Hair follicle dermal papilla cell (primary cell): Measurements from ENCODE around the genes FGD6 and SLC25A3.

GRCh38 chr12:95210308-95211305, 6.7 kb downstream of the FGD6 start:
- CAGE, long polyA plus RNA = no peak

DNA sequence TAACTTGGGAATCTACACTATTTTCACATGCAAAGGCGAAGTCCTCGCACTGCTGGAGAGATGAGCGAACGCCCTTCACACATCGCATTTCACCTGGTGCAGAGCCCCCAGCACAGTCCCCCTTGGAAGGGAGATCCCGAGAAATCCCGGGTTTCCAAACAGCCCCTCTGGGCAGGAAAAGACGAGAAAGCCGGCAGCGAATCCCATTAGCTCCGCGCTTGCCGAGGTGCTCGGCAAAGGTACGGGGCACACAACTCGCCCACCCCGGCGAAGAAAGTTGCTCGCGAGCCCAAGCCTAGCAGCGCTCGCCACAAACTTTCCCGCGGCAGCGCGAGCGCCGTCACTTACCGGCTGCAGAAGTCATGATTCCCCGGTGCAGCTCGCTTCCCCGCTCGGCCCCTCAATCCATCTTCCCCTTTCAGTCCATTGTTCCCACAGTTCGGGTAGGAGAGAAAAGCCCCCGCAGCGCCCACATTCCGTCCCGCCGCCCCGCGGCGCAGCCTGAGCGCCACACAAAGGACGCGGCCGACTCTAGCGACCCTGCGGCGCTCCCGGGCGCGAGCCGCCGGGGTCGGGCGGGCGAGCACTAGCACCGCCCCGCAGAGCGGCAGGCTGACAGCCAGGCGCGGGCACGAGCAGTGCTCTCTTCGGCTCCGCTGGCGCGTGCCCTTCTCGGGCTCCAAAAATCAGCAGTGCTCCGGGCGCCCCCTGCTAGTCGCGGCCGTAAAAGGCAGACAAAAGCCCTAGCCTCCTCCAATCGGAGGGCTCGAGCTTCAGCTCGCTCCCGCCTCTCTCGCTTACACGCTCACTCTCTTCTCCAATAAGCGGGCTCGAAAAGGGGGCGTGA, at the start of gene FGD6:
Gene FGD6, minus strand, starts transcription at position 591 of the 847 bp plus-strand sequence.
- CAGE, long polyA plus RNA = no peak

- CAGE, long polyA plus RNA = no peak
Observed at GRCh38 chr12:95262784-95263215, 45.2 kb downstream of the VEZT start.

GRCh38 chr12:95380841-95381514, 93.0 kb upstream of the METAP2 start:
- CAGE, long polyA plus RNA = no peak

GRCh38 chr12:95633092-95634244, 82.2 kb upstream of the USP44 start:
- CAGE, long polyA plus RNA = no peak

- CAGE, long polyA plus RNA = no peak
Observed at GRCh38 chr12:95755271-95755879, 35.2 kb downstream of the NTN4 start.

DNA sequence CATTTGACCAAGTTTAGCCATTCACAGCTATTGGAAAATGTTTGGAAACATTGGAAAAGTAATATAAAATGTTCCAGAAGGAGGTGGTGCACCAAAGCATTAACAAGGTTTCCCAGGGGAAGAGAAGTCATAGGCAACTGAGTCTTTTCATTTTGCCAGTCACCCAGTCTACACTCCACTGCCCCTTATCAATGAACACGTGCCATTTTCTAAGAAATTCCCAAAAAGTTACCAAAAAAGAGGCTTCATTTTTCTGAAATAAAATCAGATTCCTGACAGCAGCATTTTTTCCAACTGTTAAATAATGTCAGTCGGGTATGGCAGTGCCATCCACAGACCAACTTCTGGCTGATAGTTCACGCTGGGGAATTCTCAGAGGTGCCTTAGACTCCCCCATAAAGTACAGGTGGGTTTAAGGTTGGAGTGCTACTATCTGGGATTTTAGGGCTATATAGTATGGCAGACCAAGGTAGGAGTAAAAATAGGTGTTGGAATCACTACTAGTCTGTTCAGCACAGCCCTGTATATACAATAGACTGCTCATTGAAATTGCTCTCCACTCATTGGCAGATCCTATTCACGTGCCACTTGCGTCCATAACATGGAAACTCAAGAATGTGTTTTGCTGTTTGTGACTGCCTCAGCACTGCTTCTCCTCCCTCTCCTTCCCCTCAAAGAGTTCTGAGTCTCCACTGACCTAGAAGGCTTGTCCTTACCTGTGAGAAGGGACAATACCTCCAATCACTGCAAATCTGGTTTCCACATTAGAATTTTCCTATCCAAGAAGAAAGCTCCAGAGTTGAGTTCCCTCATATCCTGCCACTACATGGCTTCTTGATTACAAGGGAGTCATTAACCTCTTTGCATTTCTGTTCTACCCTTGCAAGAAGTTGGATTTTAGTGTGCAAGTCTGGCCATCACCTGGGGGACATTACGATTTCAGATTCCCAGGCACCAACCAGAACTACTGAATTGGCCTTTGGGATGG, 4.5 kb downstream of the HAL start:
- CAGE, long polyA plus RNA = no peak

DNA sequence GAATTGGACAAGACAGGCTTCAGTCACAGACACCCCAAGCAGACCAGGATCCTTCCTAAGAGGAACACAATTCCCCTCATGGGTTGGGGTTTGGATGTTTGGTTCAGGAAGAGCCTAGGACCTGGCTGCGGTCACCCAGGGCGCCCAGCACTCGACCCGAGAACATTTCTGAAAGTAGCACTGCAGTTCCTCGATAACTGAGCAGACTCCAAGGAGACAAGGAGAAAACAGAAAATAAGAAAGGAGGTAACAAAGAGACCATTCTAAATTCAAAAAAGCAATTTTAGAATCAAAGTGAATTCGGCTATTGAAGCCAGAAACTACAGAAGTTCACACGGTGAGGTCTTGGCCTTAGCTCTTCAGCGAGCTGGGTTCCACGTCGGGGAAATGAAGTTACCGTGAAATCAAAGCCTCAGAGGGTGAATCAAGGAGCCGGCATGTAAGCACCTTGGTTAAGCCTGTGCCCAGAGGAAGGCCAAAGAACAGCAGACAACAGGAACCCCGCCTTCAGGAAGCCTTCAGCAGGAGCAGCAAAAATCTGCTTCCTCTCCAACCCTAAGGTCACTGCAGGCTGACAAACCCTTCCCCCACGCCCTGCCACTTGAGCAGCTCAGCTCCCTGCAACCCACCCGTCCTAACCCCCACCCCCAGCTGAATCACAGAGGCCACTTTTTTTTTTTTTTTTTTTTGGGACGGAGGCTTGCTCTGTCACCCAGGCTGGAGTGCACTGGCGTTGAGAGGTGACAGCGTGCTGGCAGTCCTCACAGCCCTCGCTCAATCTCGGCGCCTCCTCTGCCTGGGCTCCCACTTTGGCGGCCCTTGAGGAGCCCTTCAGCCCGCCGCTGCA, 72.8 kb upstream of the LTA4H start:
- CAGE, long polyA plus RNA = no peak

DNA sequence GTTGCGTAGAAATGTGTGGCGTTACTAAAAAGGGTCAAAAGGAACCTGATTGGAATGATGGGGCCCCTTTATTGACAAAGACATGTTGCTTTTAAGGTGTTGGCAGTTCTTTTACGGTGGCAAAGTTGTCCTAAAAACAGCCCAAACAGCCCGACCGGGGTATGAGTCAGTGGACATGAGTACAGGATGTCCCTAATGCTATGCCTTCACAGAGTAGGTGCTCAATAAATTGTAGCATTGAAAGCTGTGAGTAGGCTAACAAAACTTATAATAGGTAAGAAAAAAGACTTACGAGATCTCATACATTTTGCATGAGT, 2.6 kb downstream of the ELK3 start:
- CAGE, long polyA plus RNA = no peak

DNA sequence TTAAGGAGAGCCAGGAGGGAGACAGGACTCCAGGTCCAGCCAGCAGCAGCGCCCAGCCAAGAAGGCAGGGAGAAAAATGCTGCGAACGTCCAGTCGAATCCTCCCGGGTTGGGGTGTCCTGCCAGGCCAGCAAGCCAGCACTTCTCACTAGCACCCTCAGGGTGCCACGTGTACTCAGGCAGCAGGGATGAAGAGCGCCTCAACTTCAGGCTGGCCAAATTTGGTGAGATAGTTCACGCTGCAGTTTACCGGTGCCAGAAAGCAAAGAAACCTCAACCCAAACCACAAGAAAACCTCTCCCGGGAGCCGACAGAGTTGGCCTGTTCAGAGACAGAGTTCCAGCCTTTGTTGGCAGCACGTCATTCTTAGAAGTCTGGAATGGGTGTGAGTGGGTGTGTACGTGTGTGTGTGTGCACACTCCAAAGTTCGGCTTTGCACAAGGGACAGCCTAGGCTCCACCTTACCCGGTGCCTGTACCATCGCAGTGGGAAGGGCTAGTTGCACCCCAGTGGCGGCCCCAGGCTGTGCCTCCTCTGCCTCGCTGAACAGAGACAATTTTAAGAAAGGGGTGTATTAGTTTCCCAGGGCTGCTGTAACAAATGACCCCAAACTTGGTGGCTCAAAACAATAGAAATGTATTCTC, 42.1 kb downstream of the ELK3 start:
- CAGE, long polyA plus RNA = no peak

DNA sequence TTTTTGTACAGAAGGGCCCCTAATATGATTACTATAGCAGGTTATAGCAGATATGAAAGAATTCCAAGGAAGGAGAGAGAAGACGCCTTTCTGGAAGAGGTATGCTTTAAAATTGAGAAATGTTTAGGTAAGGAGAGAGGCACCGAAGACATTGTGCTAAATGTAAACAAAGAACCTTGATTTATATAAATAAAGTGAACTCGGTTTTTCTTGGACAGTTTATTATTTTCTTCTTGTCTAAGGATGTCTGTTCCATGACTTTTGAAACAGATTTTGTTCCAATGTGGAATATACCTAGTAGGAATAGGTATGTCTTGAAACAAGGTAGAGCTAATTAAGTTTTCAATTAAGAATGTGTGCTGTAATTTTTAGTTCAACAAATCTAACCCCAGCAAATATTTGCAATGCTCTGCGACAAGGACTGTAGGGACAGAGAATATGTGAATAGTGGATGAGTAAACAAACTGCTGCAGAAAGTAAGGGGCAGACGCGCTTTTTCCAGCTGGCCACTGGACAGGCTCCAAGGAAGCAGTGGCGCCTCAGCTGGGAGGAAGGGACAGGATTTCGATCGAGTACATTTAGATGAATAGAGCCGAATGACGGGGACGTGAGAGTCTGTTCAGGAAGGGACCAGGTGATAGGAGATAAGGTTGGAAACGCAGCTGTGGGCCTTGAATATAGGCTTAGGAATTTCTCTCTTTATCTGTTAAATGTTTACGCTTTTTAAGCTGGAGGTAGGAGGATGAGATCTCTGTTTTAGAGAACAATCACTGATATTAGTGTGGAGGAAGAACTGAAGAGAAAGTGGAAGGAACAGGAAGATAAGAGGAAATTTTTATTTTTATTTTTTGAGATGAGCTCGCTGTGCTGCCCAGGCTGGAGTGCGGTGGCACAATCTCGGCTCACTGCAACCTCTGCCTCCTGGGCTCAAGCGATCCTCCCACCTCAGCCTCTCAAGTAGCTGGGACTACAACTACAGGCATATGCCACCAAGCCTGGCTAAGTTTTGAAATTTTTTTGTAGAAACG, 69.3 kb downstream of the ELK3 start:
- CAGE, long polyA plus RNA = no peak

- CAGE, long polyA plus RNA = no peak
Observed at GRCh38 chr12:96352380-96352988, 47.8 kb downstream of the CDK17 start.

DNA sequence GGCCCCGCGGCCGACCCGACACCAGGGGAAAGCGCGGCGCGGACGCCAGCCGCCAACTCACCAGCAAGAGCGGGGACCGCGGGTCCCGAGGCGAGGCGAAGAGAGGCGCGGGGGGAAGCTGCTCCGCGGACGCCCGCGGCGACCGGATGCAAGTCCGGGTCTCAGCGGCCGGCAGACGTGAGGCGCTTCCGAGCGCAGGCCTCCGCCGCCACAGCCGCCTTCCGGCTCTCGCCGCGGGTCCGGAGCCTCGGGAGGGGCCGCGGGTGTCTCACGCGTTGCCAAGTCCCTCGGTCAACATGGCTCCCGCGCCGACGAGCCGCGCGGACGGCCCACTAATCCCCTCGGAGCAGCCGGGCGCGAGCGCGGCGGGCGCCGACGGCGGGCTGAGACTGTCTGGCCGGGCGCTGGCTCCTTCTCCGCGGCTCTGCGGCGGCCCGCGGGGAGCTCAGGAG, 288 bp downstream of the CDK17 start:
- CAGE, long polyA plus RNA = no peak

GRCh38 chr12:96434161-96434603, 33.9 kb upstream of the CDK17 start:
- CAGE, long polyA plus RNA = no peak

- CAGE, long polyA plus RNA = no peak
Observed at GRCh38 chr12:97305987-97306498, 399.0 kb downstream of the NEDD1 start.

- CAGE, long polyA plus RNA = no peak
Observed at GRCh38 chr12:98274760-98275163, 240.6 kb upstream of the TMPO start.

GRCh38 chr12:98403738-98404375, 111.5 kb upstream of the TMPO start:
- CAGE, long polyA plus RNA = no peak

DNA sequence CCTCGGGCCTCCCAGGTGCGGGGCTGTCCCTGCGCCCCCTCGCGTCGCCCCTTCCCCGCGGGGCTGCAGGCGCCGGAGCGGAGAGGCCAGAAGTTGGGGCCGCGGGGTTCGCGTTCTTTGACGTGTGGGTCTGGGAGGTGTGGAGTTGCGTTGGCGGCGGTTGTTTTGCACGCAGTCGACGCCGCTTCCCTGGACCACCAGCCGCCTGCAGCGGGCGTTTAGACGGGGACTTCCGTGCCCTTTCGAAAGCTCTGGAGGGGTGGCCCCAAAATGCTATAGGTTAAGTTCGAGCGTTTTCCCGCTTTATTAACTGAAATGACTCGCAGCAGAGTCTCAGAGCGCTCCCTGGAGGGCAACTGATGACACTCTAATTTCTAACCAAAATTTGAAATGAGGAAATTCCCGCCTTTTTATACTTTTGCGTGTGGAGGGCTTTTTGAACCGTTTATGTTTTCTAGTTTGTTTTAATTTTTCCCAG, 888 bp downstream of the TMPO start:
- CAGE, long polyA plus RNA = no peak

GRCh38 chr12:98593568-98594670, at the start of gene SLC25A3:
SLC25A3 (plus strand) TSS chr12:98593686.
- CAGE, long polyA plus RNA = no peak

DNA sequence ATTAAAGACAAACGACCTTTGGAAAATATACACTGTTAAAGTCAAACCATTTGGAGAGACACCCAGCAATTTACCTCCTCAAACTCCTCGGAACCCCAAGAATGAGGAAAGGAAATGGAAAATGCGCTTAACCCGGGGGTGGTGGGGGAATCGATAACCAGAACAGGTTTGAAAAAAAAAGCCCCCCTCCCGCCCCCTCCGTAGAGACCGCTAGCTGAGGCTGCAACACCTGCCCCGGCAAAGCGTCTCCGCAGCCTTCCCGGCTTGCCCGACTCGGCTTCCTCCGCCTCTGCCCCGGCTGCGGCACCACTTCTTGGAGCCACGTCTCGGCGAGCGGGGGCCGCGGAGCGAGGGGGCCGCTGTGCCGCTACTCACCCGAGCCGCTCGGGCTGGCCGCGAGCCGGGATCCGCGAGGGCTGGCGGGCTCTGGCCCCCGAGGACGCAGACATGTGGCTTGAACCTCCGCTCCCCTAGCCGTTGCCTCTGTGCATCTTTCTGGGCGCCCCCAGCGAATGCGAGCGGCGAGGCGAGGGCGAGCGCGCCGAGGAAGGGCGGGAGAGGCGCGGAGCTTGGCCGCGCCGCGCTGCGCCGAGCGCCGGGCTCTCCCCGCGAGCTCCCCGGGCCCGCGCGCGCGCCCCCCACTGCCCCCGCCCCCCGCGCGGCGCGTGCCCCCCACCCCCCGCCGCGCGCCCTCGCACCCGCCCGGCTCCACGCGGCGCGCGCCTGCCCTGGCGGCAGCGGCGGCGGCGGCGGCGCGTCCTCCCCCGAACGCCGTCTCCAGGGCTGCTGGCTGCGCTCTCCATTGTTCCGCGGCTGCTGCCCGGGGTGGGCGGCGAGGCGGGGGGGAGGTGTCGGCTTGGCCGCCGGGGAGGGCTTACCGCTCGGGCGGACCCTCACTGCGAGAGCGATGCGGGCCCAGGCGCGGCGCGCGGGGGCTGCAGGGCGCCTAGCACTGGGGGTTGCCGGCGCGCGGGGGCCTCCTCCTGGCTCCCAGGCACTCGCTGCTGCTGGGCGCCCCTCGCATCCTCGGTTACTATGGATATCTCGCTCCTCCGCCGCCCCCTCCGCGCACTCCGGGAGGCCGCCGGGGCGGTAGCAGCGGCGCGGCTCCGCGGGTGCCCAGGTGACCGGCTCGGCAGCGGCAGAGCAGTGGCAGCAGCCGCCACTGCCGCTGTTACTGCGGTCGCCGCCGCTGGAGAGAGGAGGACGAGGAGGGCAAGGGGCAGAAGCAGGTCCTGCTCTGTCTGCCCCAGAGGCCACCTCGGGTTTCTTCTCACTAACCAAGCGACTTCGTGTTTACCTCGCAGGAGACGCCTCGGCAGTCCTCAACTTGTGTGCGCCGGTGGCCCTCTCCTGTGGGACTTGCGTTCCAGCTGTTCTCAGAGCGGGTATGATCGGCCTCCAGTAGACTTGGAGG, 249.7 kb downstream of the APAF1 start:
- CAGE, long polyA plus RNA = no peak